H9 (cell line): ENCODE measurements around a stretch of chr9.

DNA sequence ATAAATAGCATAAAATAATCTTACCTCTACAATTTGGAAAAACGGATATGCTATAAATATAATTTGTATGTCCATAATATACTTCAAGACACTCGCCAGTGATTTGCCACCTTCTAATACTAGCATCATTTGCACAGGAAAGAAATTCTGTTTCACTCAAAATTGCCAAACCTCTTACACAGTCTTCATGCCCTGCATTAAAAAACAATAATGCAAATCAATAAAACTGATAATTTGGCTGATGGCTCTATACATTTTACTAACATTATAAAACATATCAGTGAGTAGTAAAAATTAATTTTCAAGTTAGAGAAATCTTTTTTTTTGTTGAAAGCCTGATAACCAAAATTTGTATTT is 20.7 kb downstream of the PLAA start:
- PRO-cap, result no peak

DNA sequence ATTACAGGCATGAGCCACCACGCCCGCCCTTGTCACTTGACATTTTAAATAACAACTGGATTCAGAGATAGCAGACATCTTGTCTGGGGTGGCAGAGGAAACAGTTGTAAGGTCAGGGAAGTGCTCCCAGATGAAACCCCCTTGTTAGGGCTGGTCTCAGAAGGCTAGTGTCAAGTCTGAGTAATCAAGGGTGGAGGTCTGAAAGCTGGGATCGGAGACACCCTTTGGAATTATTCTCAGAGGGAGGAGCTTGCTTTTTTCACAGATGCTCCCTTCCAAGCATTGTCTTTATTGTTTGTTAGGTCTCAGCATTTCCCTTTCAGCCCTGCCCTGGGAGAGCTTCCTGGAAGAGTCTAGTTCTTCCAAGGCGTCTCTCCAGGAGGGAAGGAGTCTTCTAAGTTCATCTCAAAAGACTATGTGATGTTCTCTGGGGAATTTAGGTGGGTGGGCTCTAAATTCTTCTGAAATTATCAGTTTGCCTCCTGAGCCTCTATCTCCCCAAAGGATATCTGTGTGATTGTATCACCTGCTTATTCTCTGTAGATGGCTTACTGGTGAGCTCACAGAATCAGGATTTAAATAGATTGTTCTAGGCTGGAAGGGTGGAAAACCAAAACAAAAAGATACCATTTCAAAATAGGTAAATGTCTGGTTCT is 3.3 kb downstream of the TEK start:
- PRO-cap, result no peak

DNA sequence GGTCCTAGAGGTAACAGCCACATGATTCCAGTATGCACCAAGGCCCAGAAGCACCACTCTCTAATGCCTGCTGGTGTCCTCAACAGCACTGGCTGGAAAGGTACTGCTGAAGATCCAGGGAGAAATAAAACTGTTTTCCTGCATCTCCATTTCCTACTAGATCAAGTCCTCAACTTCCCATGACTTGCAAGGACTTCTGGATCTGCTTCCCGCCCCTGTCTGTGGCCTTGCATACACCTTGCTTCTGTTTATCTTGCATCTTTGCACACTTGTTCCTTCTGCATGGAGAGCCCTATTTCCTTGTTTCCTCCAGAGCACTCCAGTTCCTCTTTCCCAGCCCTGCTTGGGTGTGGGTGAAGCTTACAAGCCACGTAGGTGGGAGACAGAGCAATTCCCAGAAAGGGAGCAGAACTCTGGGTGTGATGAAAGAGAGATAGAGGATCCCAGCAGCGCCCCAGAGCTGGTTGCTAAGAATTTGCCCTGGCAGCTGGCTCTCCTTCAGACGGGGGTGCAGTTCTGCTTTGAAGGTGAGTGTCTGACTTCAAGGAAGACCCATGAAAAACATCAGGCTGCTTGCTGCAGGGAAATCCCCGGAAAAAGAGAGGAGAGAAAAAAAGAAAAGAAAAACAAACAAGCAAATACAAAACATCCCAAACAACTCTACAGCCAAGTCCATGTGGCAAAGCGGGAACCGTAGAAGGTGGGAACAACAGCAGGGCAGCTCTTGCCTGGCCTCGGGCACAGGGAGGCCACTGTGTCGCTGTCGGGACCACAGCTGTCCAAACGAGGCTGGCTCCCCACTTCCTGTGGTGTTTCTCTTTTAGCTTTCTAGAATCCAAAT is 41.2 kb upstream of the EQTN start:
- PRO-cap, result no peak

DNA sequence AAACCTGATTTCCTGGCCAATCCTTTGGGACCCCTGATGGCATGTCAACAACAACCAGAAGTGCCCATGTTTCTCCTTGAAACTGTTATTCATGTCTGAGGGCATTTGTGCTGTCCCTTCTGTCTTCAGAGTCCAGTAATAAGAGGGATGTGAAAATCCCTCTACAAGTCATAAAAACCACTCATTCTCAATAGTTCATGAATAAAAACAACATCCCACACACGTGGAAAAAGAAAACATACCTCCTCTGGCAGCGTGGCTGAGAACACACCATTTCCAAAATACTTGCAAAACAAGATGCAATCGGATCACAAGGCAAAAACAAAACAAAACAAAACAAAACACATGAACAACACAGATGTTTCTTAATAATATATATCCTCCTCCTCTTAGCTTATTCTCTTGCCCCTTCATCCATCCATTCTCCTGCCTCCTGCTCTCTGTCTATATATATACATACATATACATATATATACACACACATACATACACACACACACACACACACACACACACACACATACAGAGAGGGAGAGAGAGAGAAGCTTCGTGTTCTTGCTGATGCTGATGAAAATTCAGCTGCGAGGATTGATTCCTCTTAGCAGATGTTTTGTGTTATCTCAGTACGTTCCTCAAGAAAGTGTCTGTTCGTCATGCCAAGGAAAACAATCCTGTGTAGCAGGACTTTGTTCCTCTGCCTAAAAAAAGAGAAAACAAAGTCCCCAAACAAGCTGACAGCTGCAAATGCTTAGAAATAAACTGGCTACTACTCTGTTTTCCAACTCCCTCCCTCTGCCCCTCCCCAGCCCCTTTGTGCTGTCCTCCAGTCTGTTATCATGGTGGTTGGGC is 71.1 kb upstream of the EQTN start:
- PRO-cap, result no peak

GRCh38 chr9:27371179-27371627 is 74.3 kb upstream of the EQTN start:
- PRO-cap, result no peak

GRCh38 chr9:27377083-27377967 is 80.4 kb upstream of the EQTN start:
- PRO-cap, result no peak

GRCh38 chr9:27379294-27379679 is 82.3 kb upstream of the EQTN start:
- PRO-cap, result no peak

GRCh38 chr9:27382376-27382930 is 85.5 kb upstream of the EQTN start:
- PRO-cap, result no peak

DNA sequence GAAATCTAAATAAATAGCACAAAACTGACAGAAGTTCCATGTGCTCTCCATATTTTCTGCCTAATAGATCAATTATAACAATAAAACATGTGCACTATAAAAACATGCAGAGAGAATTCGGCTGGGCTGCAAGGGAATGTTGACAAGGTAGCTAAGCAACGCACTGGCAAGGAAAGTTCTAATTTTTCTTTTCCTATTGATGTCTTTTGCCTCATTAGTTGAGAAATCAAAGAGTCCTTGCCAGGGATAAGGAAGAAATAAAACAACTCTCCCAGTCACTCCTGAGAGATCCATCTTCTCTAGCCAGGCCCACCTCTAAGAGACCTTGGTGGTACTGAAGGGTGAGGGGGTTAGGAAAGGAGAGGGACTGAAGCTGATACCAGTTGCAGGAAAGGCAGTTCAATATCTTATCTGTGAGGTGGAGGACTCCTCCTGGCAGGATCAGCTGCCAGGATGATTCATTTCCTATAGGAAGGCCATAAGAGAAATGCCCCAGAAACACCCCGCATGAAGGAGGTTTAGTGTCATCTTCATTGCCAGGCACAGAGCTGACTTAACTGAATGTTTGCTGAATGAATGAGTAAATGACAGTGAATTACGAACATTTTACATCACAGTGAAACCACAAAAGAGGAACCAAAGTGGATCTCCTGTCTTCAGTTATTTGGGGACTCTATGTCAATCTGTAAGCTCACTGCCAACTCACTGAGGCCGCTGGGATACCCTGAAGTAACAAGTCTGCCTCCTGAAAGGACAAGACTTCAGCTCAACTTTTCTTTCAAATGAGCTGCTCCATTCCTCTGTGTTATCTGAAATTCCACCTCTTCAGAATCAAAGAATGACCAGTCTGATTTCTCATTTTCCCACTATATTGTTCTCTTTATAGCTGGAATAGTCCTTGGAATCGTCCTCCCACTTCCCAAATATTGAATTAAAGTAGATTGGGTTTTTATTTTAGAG is 63.5 kb upstream of the IFNK start:
- PRO-cap, result no peak

DNA sequence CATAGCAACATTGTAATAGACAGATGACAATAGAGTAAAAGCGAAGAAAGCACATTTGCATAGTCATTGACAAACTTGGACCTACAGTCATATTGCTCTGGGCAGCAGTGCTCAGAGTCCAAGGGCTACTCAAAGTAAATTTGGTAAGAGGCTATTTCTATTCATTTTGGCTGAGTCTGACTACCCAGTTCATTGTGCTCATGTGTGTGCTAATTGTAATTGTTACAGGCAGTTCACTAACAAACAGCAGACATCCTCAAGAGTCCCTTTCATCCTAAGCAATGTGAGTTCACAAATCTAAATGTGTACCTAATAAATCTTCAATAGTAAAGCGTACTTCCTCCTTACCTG is 1.8 kb upstream of the MOB3B start:
- PRO-cap, result no peak

DNA sequence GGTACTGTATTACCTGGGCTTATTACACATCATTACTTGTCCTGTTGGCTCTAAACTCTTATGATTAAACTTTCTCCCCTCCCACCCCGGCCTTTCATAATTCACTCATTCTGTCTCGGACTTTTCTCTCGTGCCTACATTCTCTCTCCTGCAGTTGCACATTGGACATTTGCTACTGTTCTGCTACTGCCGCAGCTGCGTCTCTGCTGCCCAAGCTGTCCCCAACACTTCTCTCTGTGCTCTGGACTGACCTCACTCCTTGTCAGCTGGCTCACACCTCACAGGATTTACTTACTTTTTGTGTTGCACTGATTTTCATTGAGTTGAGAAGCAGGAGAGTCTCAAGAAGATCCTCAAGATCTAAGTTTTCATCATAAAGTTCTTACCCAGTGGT is 53.2 kb upstream of the C9orf72 start:
- PRO-cap, result no peak

DNA sequence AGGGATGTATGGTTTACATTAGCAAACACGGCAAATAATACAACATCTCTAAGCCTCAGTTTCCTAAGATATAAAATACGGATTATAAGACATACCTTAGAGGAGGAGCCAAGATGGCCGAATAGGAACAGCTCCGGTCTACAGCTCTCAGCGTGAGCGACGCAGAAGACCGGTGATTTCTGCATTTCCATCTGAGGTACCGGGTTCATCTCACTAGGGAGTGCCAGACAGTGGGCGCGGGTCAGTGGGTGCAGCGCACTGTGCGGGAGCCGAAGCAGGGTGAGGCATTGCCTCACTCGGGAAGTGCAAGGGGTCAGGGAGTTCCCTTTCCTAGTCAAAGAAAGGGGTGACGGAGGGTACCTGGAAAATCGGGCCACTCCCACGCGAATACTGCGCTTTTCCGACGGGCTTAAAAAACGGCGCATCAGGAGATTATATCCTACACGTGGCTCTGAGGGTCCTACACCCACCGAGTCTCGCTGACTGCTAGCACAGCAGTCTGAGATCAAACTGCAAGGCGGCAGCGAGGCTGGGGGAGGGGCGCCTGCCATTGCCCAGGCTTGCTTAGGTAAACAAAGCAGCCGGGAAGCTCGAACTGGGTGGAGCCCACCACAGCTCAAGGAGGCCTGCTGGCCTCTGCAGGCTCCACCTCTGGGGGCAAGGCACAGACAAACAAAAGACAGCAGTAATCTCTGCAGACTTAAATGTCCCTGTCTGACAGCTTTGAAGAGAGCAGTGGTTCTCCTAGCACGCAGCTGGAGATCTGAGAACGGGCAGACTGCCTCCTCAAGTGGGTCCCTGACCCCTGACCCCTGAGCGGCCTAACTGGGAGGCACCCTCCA is 237.1 kb upstream of the LINGO2 start:
- PRO-cap, result unidirectional peak, plus-strand start at position 99 of the sequence; unidirectional peak, plus-strand start at position 226 of the sequence; unidirectional peak, plus-strand start at position 316 of the sequence; bidirectional peak, plus-strand start at position 612 of the sequence, minus-strand start at position 501 of the sequence

- PRO-cap, result no peak
Measured at GRCh38 chr9:32457251-32457871, 68.6 kb downstream of the RIGI start.

DNA sequence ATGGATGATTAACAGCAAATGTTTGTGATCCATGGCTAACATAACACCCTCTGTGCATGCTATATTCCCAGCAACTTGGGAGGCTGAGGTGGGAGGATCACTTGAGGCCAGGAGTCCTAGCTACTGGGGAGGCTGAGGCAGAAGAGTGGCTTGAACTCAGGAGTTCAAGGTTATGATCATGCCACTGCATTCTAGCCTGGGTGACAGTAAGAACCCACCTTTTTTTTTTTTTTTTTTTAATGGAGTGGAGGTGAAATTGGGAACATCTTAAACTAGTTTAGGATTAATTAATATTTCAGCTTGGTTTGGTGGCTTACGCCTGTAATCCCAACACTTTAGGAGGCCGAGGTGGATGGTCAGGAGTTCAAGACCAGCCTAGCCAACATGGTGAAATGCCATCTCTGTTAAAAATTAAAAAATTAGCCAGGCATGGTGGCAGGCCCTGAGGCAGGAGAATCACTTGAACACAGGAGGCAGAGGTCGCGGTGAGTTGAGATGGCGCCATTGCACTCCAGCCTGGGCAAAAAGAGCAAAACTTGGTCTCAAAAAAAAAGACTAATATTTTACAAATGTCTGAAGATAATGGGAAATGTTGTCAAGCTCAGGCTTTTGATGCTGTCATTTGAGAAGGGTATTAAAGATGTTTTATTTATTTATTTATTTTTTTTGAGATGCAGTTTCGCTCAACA is 9.9 kb downstream of the DNAJA1 start:
- PRO-cap, result no peak

GRCh38 chr9:33073380-33073888 is 3.0 kb downstream of the SMU1 start:
- PRO-cap, result no peak

- PRO-cap, result no peak
Measured at GRCh38 chr9:33127945-33128919, 38.9 kb downstream of the B4GALT1 start.

DNA sequence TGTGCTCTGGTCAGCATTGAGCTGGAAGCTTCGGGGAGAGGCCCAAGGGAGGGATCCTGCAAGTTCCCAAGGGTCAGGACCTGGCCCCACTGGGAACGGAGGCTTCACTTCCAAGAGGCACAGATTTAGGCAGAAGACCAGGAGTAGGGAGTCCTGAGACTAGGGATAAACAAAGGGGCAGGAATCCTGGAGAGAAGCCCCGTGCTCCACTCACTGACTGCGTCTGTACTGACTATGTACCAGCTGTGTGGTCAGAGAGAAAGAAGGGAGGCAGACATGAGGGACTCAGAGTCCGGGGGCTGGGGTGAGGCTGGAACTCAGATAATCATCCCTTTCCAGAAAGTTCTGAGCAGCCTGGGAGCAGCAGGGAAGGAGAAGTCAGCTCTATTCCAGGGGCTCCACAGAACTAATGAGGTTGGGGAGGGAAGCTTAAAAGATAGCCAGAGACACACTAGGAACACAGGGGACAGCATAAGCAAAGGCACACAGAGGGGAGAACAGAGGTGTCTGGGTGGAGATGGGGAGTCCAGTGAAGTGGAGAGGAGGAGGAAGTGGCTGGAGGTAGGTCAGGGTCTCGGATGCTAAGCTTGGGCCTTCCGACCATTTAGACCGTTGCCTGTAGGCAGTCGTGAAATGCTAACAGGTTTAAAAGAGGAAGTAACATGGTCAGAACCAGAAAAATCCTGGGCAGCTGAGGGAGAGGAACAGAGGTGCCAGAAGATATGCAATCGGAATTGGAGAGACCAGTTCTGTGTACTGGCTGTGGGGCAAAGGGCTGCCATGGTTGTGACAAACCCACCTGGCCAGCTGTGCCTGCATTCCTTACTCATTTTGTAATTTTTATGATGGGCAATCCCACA is 37.6 kb downstream of the B4GALT1 start:
- PRO-cap, result no peak

DNA sequence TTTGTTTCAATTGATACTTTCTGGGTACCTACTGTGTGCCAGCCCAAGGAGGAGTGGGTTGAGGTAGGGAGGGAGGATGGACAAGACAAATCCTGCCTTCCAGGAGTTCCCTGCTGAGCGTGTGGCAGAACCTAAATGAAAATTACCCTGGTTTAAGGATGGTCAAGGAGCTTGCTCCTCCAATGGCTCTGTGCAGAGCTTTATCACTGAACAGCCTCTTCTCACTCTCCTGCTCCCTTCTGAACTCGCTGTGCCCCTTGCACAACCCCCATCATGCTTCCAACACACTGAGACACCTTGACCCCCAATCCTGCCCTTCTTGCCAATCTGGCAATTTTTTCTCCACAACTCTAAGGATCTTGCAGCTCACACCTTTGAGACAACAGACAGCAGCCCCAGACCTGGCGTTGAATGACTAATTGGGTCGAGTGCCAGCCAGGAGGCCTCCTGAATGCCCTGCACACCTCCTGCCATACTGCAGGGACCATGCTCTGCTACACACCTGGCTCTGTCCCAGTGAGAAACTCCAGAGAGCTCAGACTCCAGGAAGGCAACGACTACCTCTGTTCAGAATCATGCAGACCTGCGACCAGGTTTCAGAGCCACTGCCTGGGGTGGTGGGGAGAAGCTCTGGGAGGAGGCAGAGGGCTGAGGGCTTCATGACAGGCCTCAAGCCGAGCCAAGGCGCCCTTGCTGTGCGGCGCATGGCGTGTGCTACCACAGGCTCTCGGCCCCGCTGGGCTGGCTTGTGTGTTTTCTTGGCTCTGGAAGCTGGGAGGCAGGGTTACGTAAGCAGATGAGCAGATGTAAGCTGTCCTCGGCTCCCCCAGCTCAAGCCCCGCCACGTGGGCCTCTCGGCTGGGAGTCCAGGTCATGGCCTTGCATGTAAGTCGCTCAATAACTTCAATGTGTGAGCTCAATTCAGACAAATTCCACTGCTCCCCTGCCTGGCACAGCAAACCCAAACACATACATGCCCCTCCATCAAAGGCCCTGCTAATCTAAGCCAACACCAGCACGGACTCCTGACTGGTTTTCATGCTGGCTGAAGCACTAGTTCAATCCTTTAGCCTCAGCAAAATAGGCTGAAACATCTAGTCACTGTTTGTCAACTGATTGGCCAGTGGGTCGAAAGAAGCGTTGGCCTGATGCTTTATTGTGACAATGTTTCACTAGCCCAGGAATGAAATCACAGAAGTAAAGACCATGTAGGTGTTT is 27.6 kb downstream of the B4GALT1 start:
- PRO-cap, result no peak

- PRO-cap, result no peak
Measured at GRCh38 chr9:33158307-33158435, 9.0 kb downstream of the B4GALT1 start.

GRCh38 chr9:33386648-33386951 is 15.8 kb downstream of the AQP7 start:
- PRO-cap, result no peak